GM06990 (cell line): Measurements from ENCODE around the genes HMGB3, BGN and ATP2B3.

- RRBS: 43% methylated on average over 13 of the region's 18 CpGs
These were observed 1.4 kb downstream of the MAMLD1 start for GRCh38 chrX:150364622-150364840.

DNA sequence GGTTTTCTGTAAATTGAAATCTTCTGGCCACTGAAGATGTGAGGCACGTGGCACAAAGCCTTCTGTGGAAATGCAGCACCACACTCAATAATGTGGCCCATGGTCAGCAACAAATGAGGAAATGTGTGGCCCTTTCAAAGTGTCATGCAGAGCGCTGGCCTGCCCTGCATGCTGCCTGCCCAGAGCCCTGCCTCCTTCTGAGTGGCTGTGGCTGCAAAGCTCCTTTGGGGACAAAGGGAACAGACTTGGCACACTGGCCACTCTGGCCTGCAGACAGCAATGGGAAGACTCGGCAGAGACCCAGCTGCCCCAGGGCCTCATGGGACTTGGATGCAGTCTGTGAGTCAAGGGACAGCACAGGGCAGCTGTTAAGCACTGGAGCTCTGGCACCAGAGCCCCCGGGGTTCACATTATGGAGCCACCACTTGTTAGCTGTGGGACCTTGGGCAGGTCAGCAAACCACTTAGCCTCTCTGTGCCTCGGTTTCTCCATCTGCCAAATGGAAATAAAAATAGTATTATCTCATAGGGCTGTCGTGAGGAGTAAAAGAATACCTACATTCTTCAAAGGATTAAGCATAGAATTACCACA lies 42.8 kb upstream of the MTM1 start:
- RRBS: no CpG with 5 or more reads among the region's 6 CpGs

DNA sequence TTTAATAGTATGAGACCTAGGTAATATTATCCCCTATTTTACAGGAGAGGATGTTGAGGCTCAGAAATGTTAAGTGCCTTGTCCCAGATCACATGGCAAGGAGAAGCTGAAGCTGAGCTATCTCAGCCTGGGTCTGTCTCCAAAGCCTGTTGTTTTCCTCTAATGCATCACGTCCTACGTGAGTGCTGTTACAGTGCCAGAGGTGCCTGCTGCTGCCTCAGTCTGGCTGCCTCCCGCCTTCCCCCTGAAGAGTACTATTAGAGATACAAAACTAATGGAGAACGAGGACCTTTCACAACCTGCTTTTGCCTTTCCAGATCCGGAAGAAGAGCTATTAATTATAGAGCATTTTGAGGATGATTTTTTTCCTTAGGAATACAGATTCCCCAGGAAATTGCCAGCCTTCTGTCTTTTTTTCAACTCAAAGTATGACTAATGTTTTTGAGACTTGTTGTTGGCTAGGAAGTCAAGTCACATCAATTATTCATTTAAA lies 44.0 kb upstream of the MTMR1 start:
- RRBS: no CpG with 5 or more reads among the region's 5 CpGs

DNA sequence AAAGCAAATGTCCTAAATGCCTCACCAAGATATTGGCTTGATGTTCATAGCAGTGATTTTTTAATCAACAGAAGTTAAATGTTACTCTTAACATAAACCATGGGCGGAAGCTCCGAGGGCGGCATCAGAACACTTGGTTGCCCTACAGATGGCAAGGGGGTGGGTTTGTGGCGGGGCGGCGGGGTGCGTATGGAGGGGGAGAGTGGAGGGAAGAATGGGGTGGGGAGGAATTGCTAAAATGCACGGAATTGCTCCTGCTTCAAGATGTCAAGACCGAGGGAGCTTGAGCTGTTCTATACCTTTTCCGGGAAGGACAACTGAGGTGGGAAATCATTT lies 480 bp upstream of the MTMR1 start:
- RRBS: no CpG with 5 or more reads among the region's 10 CpGs

DNA sequence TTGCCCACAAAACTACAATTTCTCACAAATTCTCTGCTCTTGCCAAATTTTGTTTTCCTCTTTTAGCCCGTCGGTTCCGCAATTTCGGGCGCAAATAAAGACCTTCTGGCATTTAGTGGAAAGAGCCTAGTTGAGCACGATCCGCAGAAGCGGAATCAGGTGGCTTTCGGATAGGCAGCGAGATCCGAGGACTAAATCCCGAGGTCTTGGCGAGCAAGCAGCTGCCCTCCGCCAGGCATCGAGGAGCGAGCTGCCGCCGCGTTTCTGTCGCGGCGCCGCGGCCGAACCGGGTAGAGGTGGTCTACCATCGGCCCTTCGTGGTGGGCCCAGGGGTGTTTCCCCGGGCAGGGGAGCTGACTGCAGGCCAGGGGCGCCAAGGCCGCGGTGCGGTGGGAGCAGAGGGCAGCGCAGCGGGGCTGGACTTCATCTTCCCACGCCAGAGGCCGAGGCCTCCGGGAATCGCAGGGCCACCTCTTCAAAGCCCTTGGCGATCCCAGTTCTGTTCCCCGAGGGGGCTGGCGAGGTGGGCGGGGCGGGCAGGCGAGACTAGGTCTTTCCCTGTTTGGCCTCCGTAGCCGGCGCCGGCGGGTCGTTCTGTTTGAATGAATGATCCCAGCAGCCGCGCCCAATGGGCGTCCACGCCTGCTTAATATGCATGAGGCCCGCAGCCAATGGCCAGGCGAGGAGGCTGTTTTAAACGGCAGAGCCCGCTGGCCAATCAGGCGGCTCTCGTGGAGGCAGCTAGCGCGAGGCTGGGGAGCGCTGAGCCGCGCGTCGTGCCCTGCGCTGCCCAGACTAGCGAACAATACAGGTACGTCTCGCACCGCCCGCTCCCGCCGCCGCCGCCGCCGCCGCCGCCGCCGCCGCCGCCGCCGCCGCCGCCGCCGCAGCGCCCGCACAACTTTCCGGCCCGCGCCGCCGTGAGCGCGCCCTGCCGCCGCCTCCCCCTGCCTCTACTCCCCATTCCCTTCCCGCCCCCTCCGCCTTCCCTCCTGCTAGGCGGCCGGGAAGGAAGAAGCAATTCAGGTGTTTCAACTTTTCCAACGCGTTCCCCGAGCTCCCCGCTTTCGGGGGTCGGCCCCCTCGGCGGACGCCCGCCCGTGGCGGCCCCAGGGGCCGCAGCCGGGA lies at the start of gene HMGB3:
HMGB3 (plus strand) TSS at position 770 of the 1,128 bp plus-strand sequence.
- RRBS: 23% methylated on average over 13 of the region's 121 CpGs

DNA sequence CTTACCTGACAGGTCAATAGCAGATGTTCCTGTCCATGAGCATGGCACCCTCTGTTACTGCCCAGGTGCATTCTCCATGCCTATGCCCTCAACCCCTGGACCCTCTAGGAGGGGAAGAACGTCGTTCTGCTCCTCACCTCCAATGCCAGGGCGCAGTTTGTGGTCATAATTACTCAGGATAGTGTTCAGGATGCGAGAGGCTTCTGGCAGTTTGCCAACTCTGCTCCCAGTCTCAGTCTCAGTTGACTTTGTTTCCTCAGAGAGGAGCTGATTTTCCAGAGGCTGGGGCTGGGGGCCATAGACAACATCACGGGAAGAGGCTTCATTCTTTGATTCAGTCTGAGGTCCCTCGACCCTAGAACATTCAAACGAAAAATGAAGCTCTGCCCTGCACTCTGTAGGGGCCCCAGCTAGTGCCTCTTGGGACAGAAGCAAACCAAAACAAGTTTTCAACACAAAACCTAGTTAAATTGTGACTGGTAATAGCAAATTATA lies 4.4 kb downstream of the GABRE start:
- RRBS: no CpG with 5 or more reads among the region's 7 CpGs

- RRBS: no CpG with 5 or more reads among the region's 3 CpGs
These were observed 51.7 kb upstream of the GABRE start for GRCh38 chrX:152026191-152026578.

- RRBS: no CpG with 5 or more reads among the region's 5 CpGs
These were observed 758 bp downstream of the NSDHL start for GRCh38 chrX:152831637-152832005.

GRCh38 chrX:152905034-152905537 lies 7.2 kb downstream of the ZNF185 start:
- RRBS: no CpG with 5 or more reads among the region's 12 CpGs

- RRBS: no CpG with 5 or more reads among the region's 2 CpGs
These were observed 22.0 kb downstream of the PNMA5 start for GRCh38 chrX:152971768-152972467.

DNA sequence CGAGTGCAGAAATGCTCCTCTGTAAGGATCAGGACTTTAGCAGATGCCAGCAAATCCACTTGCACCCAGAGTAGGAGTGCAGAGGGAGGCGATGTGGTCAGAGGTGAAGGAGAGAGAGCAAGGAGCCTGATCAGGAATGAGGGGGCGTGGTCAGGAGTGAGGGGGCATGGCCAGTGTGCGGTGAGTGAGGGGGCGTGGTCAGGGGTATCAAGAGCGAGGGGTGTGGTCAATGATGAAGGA lies 39.7 kb upstream of the PWWP4 start:
- RRBS: no CpG with 5 or more reads among the region's 6 CpGs

DNA sequence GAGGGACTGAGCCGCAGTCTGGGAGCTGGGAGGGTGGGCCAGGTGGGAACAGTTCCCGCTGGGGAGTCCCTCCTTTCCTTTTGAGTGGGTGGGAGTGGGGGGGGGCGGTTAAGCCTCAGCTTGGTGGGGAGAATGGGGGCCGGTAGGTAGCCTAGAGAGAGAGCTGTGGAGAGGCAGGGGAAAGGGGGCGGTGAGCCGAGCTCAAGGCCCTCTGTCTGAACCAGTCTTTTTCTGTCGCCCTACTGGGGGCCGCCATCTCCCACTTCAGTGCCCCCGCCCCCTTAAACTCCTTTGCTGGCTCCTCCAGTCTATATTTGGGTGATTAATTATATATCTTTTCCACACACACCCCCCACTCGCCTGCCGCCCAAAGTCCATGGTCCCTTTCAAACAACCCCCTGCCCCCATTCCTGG lies 830 bp downstream of the ZNF275 start:
- RRBS: no CpG with 5 or more reads among the region's 11 CpGs

DNA sequence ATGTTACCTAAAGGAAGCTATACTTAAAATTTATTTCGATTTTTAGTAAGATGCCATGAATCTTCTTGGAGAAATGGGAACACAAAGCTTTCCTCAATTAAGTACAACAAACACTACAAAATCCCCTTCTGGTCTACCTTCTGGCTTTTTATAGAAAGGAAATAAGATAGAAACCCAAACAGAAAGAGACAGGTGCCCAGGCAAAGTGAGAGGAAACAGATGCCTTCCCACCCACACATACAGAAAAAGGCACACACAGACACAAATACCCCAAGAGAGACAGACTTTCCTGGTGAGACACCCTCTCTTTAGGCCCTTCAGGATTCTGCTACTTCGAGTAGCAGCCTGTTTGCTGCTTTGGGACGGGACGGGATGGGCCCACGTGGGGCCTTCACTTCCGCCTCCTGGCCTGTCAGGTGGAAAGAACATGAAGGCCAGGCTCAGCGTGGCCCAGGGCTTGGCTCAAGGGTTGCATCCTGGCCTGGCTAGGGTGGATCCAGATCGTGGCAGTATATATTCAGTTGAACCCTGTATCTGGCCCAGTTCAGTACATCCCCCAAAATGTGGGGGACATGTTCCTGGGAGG lies 2.1 kb downstream of the ZNF275 start:
- RRBS: no CpG with 5 or more reads among the region's 8 CpGs

- RRBS: no CpG with 5 or more reads among the region's 54 CpGs
These were observed at the start of gene BGN for GRCh38 chrX:153494782-153496033. TSS of gene BGN (plus strand) at chrX:153494980.

- RRBS: 24% methylated on average over 7 of the region's 64 CpGs
These were observed at the start of gene ATP2B3 for GRCh38 chrX:153517267-153517871. TSS of gene ATP2B3 (plus strand) at chrX:153517642.

- RRBS: no CpG with 5 or more reads among the region's 9 CpGs
These were observed 6.0 kb downstream of the CCNQ start for GRCh38 chrX:153592912-153593380.

DNA sequence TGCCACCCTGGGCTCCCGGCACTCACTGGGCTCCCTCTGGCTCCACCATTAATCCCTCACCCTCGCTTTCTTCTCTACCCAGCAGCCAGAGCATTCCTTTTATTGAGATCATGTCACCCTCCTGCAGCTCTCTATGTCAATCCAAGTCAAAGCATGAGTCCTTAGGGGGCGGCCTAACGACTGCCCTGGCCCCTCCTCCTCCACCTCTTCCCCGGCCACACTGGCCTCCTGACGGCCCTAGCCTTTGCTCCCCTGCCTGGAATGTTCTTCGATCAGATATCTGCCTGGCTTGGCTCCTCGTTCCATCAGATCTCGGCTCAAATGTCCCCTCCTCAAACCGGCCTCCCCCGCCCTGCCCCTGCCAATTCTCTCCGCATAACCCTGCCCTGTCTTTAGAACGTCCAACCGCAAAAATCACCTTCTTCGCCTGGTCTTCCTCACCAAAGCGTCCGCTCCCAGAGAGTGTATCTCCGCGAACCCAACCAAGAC lies 645 bp upstream of the PNCK start:
- RRBS: 78% methylated on average over 1 of the region's 19 CpGs

GRCh38 chrX:153699839-153700404 lies 12.2 kb downstream of the SLC6A8 start:
- RRBS: no CpG with 5 or more reads among the region's 17 CpGs

DNA sequence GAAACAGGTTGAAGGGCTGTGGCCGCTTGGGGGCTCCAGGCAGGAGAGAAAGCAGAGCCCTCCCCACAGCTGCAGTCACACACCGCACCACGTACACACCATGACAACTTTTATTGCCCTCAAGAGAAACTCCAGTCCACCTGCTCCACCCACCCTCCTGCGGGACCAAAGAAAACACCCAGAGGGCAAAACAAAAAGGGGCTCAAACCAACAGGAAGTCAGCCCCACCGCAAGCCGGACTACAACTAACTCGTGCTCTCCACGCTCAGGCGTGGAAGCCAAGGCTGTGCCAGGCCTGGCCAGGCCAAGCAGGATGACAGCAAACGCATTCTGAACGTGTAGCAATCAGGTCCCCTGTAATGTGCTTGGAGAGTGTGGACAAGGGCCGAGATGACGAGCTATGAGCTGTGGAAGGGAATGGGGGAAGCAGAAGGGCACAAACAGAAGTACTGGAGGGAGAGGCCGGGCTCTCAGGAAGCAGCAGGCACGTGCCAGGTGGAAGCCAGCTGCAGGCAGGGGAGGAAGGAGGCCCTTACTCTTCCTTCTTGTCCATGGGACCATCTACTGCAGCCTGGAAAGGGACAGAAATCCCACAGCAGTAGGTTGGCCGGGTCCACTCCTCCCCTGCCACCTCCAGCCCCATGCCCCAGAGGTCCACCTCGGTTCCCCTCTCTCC lies 12.8 kb downstream of the SLC6A8 start:
- RRBS: no CpG with 5 or more reads among the region's 17 CpGs